ENCODE measurements around a stretch of chr18.

GRCh38 chr18:22166622-22167029, 2.8 kb upstream of the GATA6 start:
- RRBS, result no CpG with 5 or more reads among the region's 14 CpGs

DNA sequence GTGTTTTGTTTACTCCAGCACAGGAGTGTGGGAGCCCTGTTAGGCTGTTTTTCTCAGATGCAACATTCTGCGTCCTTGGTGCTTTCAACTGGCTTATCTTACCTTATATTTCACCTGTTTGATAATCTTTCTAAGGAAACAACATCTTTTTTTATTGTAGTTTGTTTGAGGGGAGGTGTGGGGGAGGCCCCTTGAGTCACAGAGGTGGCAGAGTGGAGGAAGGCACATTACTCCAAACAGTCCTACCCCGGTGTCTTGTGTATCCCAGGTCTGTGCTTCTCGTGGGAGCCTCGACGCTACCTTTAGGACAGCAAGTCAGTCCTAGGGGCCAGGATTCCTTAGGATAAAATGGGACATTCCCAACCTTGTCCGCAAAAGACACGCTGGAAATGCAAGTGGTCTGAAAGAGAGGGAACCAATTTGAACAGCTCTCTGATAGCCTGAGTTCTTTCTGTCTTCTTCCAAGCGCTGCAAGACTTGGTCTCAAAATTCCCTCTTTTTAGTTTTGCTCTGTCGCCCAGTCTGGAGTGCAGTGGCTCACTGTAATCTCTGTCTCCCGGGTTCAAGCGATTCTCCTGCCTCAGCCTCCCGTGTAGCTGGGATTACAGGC, 3.9 kb downstream of the GATA6 start:
- RRBS, result no CpG with 5 or more reads among the region's 12 CpGs

- RRBS, result no CpG with 5 or more reads among the region's 6 CpGs
Observed at GRCh38 chr18:22180615-22181162, 11.3 kb downstream of the GATA6 start.

DNA sequence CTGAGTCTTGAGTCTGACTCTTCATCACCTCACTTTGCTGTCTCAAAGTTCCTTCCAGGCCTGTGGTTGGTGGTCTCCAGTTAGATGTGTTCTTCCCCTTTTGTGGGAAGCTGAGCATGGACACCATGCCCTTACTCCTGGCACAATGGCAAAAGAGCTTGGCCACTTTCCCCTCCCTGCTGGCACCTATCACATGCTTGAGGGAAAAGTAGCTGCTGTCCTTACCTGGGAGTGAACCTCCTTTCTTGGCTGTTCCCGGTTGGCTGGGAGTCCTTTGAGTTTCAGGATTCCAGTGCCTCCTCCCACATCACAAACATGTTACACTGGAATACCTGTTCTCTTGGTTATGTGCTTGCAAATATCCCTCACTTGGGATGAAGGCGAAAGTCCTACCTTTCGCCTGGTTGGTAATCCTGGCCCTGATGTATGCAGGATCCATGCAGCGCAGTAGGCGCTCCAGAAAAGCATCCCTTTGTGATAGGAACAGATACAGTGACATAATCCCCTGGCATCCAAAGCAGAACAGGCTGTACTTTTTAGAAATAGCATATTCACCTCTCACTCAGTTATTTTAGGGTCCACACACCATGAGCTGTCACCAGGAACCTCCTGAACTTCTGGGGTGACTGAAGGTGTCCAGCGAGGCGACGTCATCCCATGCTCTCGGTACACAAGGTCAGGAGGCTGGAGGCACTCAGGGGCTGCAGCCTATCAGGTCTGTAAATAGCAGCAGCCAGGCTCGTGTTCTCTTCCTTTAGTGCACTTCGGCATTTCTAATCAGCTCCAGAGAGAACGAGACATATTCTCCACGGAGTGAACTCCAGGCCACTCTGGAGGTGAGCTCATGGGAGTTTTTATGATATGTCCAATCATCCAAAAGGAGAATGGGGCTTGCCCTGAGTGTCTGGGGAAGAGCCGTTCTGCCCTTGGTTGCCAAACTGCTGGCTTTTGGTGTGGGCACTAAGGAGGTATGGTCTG, 98.1 kb downstream of the GATA6 start:
- RRBS, result no CpG with 5 or more reads among the region's 14 CpGs

DNA sequence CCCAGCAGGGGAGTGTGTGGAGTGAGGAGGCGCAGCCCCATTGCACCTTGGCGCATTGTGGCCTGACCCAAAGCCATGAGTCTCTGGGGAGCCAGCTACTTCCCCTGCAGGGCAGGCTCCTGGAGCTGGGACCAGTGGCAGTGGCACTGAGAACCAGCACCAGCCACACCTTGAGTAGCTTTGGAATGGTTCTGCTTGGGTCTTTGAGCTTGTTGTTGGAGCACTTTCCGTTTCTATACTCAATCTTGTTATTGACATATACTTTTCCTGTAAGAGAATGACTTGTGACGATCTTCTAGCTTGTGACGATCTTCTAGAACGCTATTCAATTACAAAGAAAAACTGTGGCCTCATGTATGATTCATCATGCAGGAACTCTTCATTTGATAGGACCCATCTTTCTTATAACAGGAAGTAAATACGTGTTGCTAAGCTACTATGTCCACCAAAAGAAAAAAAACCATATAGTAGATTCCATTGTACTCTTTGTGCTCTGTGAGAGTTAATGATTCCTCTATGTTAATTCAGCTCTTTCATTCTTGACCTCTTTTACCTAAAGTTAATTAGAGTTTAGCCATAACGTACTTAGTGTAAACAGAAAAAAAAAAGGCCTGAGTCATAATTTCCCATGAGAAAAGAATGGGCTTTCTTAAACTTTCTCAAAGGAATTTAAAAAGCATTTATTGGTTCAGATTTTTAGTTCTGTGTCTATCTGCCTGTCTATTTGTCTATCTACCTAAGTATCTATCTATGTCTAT, 113.1 kb downstream of the GATA6 start:
- RRBS, result no CpG with 5 or more reads among the region's 8 CpGs

GRCh38 chr18:22322603-22322985, 95.1 kb downstream of the CTAGE1 start:
- RRBS, result 46% methylated on average over 3 of the region's 6 CpGs

DNA sequence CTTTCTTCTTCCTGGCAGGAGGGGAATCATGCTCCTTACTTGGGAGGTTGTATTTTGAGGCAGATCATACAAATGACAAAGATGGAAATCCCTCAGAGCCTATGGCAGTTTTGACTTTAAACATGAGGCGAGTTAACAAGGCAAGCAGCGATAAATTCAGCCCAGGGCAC, 68.4 kb downstream of the CTAGE1 start:
- RRBS, result no CpG with 5 or more reads among the region's 2 CpGs

- RRBS, result no CpG with 5 or more reads among the region's 2 CpGs
Observed at GRCh38 chr18:22466556-22467157, 48.9 kb upstream of the CTAGE1 start.

DNA sequence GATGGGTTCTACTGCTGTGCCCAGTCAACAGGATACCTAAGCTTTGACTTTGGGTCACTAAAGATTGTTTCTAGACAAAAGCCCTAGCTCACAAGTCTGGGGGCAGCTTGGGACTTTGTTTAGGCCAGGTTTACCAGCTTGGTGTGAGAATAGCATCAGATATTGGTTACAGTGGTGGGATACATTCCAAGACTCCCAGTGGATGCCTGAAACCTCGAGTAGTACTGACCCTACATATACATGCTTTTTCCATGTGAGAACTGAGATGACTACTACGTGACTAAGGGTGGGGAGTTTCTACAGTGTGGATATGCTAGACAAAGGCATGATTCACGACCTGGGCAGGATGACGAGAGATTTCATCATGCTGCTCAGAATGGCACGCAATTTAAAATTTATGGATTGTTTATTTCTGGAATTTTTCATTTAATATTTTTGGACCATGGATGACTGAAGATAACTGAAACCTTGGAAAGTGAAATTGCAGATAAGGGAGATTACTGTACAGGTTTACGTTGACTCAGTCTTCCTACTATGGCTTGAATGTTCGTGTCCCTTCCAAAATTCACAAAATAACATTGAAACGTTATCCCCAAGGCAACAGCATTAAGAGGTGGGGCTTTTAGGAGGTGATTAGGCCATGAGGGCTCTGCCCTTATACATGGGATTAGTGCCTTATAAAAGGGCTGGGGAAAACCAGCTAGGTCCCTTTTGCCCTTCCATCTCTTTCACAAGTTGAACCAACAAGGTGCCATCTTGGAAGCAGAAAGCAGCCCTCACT, 50.2 kb upstream of the CTAGE1 start:
- RRBS, result no CpG with 5 or more reads among the region's 8 CpGs

DNA sequence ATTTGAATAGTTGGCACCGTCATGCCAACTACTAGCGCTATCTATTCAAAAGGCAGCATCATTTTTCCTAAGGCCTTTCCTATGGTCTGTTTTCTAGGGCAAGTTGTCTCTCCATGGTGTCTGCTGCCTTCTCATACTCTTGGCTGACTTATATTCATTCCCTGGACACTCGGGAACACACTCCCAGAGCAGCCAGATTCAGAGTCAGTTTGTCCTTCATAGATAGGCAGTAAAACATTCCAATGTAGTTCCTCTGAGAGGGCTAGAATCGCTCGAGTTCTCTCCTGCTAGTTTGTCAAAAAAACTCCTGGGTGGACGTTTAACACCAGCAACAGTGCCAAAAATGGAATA, 129.2 kb upstream of the CTAGE1 start:
- RRBS, result no CpG with 5 or more reads among the region's 6 CpGs

GRCh38 chr18:22556538-22557351, 139.0 kb upstream of the CTAGE1 start:
- RRBS, result no CpG with 5 or more reads among the region's 8 CpGs

DNA sequence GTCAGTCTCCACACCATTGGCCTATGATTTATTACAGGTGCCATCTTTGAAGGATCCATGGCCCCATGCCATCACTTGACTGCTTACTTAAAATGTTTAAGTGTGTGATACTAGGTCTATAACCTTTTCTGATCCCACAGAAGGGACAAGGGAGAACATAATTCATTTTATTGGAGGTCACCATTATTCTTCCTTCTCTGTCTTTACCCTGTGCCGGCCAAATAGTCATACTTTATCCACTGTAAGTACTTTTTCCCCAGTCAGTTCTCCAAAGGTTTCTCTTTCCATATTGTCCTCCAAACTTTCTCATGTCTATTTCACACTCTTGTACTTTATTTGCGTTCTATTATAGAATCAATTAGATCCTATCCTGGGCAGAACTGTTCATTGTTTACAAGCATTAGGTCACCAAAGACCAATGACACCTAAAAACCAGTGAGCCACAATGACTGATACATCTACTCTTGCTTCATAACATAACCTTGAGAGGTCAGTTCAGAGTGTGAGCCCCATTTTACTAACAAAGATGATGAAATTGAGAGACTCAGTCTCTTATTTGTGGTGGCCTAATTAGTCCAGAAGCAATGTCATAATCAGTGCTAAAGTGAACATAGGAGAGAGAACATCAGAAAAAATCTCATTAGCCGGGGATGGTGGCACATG, 249.0 kb upstream of the RBBP8 start:
- RRBS, result no CpG with 5 or more reads among the region's 3 CpGs

DNA sequence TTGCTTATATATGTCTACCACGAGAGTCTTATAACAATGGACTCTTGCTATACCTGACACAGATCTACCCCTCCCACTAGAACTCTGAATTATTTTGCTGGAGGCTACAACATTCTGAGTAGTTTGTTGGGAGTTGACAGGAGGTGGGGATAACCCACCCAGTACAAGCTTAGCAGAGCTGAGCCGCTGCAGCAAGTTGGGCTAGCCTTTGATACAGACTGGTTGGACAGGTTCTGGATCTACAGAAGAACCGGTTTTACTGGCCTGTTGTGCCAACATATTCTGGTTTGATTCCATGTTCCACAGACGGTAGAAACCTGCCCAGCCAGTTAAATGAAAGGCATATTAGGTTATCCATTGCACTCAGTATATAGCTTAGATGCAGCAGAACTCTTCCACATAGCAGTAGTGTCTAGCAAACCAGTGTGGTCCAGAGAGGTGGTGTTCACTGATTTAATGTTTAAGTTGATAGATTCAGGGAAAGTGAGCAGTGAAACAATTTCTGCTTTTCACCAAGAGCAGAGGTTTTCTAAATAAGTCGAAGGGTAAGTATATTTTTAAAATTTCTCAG, 19.3 kb upstream of the RBBP8 start:
- RRBS, result no CpG with 5 or more reads among the region's 5 CpGs

- RRBS, result no CpG with 5 or more reads among the region's 6 CpGs
Observed at GRCh38 chr18:23114880-23115288, 20.4 kb upstream of the CABLES1 start.

GRCh38 chr18:23143873-23144476, 8.7 kb downstream of the CABLES1 start:
- RRBS, result no CpG with 5 or more reads among the region's 10 CpGs

- RRBS, result no CpG with 5 or more reads among the region's 11 CpGs
Observed at GRCh38 chr18:23162663-23163653, 27.7 kb downstream of the CABLES1 start.

- RRBS, result no CpG with 5 or more reads among the region's 8 CpGs
Observed at GRCh38 chr18:23227845-23229035, 93.0 kb downstream of the CABLES1 start.

DNA sequence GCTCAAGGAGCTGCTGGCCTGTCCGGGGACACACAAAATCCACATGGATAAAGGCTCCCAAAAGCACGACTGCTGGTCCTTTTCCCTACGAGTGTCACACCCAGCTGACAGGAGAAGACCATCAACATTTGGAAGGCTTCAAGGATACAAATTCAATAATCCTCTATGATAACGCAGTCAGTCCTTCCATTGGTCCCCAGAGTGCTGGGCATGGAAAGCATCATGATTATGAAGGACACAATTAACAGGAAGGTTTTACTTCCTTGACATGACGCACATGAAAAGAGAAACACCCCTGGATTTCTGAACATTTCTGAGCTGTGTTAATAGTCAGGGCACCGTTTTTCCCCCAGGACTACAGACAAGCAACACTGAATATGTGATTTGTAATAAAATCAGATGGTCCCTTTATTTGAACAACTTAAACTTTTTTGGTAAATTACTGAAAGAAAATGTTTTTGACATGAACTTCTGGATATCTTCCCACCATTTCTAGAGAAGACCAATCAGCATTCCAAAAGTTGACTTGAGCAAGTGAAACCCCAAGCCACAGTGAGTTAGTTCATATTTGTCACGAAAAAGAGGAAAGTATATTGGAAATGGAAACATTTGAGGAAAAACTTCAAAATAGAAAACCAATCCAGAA, 67.3 kb downstream of the TMEM241 start:
- RRBS, result no CpG with 5 or more reads among the region's 7 CpGs

- RRBS, result no CpG with 5 or more reads among the region's 1 CpG
Observed at GRCh38 chr18:23482487-23483203, 20.7 kb upstream of the RMC1 start.

- RRBS, result 95% methylated on average over 2 of the region's 20 CpGs
Observed at GRCh38 chr18:23556072-23556733, 30.1 kb downstream of the NPC1 start.